Jurkat, Clone E6-1 (cell line): ENCODE measurements around a stretch of chr21.

GRCh38 chr21:33781266-33781679 is 134.3 kb downstream of the ATP5PO start:
- RRBS, result no CpG with 5 or more reads among the region's 4 CpGs

GRCh38 chr21:33948154-33949156 is 32.9 kb upstream of the ATP5PO start:
- RRBS, result no CpG with 5 or more reads among the region's 21 CpGs

- RRBS, result no CpG with 5 or more reads among the region's 29 CpGs
Observed at GRCh38 chr21:34074305-34074872, 1.0 kb downstream of the MRPS6 start.

GRCh38 chr21:34129963-34130663 is 56.7 kb downstream of the MRPS6 start:
- RRBS, result no CpG with 5 or more reads among the region's 5 CpGs

DNA sequence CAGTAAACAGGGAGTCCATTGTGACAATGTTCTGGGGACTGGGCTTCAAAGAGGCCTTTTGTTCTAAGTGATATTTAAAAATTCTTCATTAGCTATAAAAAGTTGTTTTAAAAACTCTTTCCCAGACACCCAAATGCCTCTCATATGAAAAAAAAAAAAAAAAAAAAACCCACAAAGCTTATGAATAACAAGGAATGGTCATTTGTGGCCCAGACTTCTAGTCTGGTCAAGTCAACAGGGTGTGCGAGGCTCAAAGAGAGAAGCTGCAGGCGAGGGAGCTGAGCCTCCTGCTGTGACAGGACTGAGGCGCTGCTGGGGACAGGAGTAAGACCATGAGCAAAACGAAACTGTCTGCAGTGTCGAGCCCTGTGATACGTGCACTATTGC is 30.5 kb upstream of the KCNE2 start:
- RRBS, result no CpG with 5 or more reads among the region's 6 CpGs

- RRBS, result no CpG with 5 or more reads among the region's 4 CpGs
Observed at GRCh38 chr21:34527796-34528562, 16.0 kb upstream of the KCNE1 start.

DNA sequence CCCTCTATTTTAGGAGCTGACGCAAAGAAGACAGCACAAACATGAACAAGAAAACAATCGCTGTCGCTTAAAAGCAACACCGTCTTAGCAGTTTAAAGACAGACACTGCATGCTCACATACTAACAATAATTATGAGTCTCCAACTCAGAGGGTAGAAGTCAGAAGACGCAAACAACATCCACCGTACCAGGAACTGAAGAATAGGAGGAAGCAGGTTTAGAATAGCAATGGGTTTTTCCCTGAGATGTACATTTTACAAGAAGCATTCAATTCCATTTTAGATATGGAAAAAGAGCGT is 34.5 kb upstream of the KCNE1 start:
- RRBS, result no CpG with 5 or more reads among the region's 7 CpGs

GRCh38 chr21:34592005-34592622 is 22.8 kb downstream of the RCAN1 start:
- RRBS, result no CpG with 5 or more reads among the region's 13 CpGs

- RRBS, result no CpG with 5 or more reads among the region's 2 CpGs
Observed at GRCh38 chr21:34618873-34619346, 4.0 kb upstream of the RCAN1 start.

GRCh38 chr21:34620318-34620625 is 5.4 kb upstream of the RCAN1 start:
- RRBS, result no CpG with 5 or more reads among the region's 3 CpGs

- RRBS, result no CpG with 5 or more reads among the region's 3 CpGs
Observed at GRCh38 chr21:34803949-34804714, 135.3 kb downstream of the CLIC6 start.

- RRBS, result no CpG with 5 or more reads among the region's 4 CpGs
Observed at GRCh38 chr21:34807330-34807913, 138.6 kb downstream of the CLIC6 start.

DNA sequence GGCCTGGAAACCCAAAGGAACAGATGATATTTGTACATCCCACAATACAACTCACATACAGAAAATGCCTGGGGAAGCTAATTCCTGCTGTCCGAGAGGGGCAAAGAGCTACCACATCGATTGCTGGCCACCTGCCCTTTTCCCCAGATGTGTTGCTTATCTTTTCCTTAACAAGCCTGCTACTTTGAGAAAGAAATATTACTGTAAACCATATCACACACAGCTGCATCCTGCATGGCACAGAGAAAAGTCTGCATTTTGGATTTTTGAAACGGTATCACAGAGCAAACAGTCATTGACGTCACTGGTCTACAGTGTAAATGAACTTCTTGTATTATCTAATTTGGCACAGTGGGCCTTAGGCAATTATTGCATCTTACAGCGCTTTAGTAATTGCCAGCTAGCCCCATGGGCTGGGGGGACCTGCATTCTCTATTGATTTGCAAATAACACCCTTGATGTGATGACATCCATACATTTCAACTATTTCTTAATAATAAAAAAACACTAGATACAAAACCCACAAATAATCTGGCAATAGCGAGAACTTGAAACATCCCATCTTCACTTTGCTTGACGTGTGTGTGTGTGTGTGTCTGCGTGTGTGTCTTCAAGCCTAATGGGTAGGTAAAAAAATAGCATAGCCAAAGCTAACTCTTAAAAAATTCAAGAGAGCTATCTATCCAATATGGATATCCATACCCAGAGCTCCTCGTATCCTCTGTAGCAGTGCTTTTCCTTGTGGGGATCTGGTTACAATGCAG is 164.8 kb downstream of the CLIC6 start:
- RRBS, result no CpG with 5 or more reads among the region's 9 CpGs

- RRBS, result no CpG with 5 or more reads among the region's 7 CpGs
Observed at GRCh38 chr21:34840616-34841202, 171.9 kb downstream of the CLIC6 start.

GRCh38 chr21:34844531-34845428 is 176.0 kb downstream of the CLIC6 start:
- RRBS, result no CpG with 5 or more reads among the region's 11 CpGs

DNA sequence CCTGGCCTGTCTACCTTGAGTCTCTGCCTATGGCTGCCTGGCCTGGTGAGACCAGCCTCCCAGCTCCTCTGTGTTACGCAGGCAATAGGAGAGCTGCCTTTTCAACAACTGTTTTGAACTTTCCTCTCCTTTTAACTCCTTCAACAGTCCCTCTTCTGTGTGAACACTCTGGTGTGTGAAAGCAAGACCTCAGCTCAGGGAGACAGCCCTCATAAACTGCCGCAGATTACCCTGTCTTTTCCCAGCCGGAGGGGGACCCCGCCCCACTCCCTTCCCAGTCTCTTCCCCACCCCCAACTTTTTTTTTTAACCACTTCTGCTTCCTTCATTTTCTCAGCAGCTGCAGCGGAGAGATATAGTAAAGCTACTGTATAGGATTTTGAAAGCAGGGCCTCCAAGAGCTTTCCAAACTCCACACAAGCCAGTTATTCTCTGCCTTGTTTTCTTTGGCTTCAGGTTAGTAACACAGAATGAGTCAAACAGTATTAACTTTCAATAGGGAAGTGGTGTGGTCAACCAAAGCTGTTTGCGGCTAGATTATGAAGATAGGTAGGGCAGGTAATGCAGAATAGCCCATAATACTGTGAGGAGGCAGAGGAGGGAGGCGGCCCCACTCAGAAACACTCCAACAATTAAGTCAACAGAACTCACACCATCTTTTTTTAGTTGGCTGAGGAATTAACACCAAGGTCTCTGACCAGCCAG is 176.8 kb downstream of the CLIC6 start:
- RRBS, result no CpG with 5 or more reads among the region's 7 CpGs

- RRBS, result no CpG with 5 or more reads among the region's 11 CpGs
Observed at GRCh38 chr21:34862163-34862942, 186.7 kb downstream of the RUNX1 start.

GRCh38 chr21:34870906-34871820 is 177.9 kb downstream of the RUNX1 start:
- RRBS, result no CpG with 5 or more reads among the region's 18 CpGs

DNA sequence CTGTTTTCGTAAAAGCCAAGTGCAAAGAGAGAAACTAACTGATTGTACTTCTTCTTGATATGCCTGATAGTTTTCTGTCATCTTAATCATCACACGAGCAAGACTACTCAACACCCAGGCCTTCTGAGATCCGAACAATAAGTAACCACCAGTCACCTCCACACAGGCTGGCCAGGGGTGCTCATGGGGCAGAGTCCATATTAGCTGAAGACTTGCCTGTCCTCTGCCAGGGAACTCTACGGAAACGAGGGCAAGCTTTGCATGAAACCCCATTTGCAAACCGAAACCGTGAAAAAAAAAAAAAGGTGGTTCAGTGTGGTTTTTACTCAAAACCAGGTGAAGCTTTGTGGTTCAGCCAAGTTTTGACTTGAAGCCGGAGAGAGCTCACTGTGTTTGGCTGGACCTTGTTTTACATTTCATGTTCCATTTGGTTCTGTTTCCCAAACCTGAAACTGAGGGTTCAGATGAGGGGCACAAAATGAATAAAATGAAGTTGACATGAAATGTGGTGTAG is 74.9 kb downstream of the RUNX1 start:
- RRBS, result no CpG with 5 or more reads among the region's 8 CpGs